Cerebral cortex (tissue), 2 donors: ENCODE measurements around the gene UCHL3.

- PRO-cap, 2 experiments: no peak in any of the 2 experiments
Observed at GRCh38 chr13:73325842-73326404, 267.1 kb downstream of the KLF5 start.

GRCh38 chr13:73521266-73521758 is 462.5 kb downstream of the KLF5 start:
- PRO-cap, 2 experiments: no peak in any of the 2 experiments

GRCh38 chr13:73859971-73860302 is 801.1 kb downstream of the KLF5 start:
- PRO-cap, 2 experiments: no peak in any of the 2 experiments

DNA sequence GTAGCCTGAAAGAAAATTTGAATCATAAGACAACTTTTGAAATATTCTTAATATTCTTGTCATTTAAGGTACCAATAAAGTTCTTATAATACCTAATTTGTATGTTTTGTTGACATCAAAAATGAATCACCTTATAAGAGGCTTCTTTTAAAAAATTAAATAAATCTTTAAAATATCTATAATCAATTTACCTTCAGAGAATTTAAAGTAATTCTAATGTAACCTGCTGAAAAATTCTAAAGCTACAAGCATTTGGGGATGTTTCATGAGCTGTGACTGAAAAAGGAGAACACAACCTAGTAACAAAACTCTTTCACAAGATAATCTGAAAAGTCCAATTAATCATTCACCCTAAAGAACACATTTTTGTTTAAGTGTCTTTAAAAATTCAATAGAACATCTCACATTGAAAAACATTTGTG is 1052.5 kb downstream of the KLF5 start:
- PRO-cap, 2 experiments: no peak in any of the 2 experiments

DNA sequence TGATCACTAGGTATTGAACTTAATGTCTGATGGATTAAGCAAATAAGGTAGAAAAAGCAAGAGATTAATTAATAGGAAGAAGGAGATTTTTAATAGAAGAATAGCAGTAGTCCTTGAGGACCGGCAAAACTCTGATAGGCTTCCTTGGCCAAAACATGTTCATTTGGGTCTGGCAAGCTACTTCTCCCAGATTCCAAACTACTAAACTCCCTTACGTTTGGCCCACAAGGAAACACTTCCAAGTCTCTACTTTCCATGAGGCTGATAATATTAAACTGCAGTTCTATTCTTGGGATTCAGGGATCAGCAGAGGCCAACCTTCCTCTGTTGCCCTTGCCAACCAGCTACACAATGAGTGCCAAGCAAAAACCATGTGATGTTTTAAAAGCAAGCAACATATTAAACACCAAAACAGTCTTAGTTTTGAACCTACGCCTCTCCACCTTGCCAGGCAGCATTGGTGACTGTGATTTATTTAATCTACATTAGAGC is 287.3 kb downstream of the TBC1D4 start:
- PRO-cap, 2 experiments: no peak in any of the 2 experiments

- PRO-cap, 2 experiments: no peak in any of the 2 experiments
Observed at GRCh38 chr13:75292010-75292411, 190.0 kb downstream of the TBC1D4 start.

- PRO-cap, 2 experiments: no peak in any of the 2 experiments
Observed at GRCh38 chr13:75325708-75326060, 156.3 kb downstream of the TBC1D4 start.

DNA sequence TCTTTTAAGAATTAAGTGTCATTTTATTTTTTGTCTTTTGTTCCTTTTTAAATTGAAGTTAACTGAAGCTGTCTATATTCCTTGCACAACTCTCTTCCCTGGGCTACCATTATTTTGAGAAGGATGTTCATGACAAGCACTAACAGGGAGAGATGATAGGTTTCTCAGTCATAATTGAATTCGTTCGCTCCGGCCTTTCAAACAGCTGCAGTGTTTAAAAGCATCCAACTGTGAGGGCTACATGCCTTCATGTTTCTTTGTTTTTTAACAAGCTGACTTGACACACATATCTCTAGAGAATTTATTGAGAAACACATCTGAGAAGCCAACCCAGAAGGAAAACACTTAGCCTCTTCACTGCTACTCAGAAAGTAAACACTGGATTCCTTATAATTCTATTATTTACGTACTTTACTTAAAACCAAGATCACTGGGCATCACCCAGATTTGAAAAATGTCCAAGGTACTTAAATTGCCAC is 76.0 kb downstream of the TBC1D4 start:
- PRO-cap, 2 experiments: no peak in any of the 2 experiments

DNA sequence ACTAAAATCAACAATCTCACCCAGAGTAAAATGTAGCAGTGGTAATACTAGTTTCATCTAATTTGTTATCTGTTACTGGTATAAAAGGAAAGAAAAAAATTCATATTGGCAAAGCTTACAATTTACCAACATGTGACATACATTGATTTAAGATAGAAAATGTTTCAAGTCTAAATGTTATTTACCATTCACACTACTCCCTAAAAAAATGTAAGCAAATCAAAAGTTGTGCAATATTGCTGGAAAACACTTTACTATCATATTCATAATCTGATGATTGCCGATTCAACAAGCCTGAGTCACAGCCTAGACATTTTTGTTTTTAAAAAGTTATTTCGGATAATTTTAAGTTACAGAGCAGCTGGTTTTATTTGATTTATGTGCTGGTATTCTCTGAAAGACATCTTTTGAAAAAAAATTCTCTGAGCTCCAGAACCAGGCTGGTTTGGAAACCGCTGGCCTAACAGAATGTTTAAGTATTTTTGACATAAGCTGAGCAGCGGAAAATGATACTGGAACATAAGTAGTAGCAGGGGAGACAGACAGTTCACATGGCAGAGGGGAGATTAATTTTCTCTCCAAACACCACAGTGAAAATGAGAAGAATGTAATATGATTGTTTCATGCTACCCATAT is 36.3 kb downstream of the TBC1D4 start:
- PRO-cap, 2 experiments: no peak in any of the 2 experiments

- PRO-cap, 2 experiments: no peak in any of the 2 experiments
Observed at GRCh38 chr13:75481648-75481814, 438 bp downstream of the TBC1D4 start.

GRCh38 chr13:75541262-75541651 is 3.6 kb upstream of the COMMD6 start:
- PRO-cap, 2 experiments: peak in 1 of 2 experiments; most common minus-strand start chr13:75541384 (in 1)

- PRO-cap, 2 experiments: peak in 1 of 2 experiments; most common plus-strand start chr13:75549772 (in 1); most common minus-strand start chr13:75549380 (in 1)
Observed at GRCh38 chr13:75549230-75550238, at the start of gene UCHL3. Gene UCHL3, plus strand, starts transcription at chr13:75549791.

- PRO-cap, 2 experiments: no peak in any of the 2 experiments
Observed at GRCh38 chr13:75788411-75789237, 152.5 kb downstream of the LMO7 start.

GRCh38 chr13:76711478-76711889 is 174.7 kb downstream of the KCTD12 start:
- PRO-cap, 2 experiments: no peak in any of the 2 experiments

DNA sequence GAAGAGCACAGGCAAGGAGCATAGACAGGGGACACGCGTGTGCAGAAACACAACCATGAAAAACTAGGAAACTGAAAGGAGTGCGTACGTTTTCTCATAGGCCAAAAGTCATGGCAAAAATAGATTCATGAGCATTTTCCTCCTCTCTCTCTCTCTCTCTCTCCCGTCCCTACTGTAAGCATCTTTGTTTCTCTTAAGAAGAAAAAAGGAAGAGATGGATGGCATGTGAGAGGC is 60.4 kb downstream of the KCTD12 start:
- PRO-cap, 2 experiments: peak in 1 of 2 experiments; most common minus-strand start position 168 of the sequence (in 1)

GRCh38 chr13:76886615-76886776 is 291 bp upstream of the KCTD12 start:
- PRO-cap, 2 experiments: peak in 1 of 2 experiments; most common plus-strand start chr13:76886668 (in 1)

GRCh38 chr13:77006551-77006936 is 14.7 kb downstream of the CLN5 start:
- PRO-cap, 2 experiments: no peak in any of the 2 experiments

- PRO-cap, 2 experiments: no peak in any of the 2 experiments
Observed at GRCh38 chr13:77050375-77051188, 23.6 kb upstream of the FBXL3 start.

- PRO-cap, 2 experiments: no peak in any of the 2 experiments
Observed at GRCh38 chr13:77067456-77067965, 40.6 kb upstream of the FBXL3 start.

DNA sequence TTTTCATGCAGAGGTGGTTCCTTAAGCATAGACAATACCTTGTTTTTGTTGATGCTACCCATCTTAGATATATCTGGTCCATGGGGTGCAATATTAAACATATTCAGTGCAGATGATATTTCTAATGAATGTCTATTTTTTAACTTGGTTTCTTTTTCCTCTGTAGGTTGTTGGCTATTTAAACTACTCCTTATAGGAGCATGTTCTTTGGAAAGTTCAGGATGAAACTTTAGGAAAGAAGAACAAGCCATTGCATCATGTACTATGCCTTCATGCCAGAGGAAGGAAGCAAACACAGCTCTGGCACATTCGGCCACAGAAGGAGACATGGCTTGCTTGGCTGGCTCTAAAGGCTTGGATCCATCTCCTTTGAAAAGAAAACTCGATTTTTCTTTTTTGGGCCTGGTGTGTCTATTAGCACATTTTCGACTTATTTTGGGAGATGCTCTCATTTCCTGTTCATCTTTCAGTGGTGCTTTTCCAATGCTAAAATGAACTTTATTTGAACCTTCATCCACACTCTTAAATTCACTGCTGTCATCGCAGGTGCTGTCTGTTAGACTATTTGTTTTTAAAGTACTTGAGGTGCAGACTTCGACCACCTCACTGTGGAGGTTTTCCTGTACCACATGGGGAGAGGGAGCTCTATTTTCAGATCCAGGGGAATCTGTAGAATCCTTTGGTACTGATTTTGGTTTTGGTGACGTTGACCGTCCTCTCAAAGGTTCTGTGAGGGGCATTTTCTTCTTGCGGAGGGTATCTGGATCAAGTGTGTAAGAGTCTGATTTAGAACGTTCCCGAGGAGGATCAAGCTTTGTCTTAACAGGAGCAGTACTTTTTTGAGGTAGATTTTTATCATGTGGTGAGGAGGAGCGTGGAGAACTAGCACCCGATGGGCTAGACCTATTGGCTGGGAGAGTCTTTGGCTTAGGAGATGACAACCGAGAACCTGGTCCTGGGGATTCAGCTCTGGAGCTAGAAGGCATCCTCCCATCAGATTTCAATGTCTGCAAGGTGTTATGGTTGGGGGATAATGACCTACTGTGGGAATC is 71.1 kb upstream of the FBXL3 start:
- PRO-cap, 2 experiments: no peak in any of the 2 experiments